Mammary microvascular endothelial cell (primary cell): Measurements from ENCODE around the gene NUDT12.

DNA sequence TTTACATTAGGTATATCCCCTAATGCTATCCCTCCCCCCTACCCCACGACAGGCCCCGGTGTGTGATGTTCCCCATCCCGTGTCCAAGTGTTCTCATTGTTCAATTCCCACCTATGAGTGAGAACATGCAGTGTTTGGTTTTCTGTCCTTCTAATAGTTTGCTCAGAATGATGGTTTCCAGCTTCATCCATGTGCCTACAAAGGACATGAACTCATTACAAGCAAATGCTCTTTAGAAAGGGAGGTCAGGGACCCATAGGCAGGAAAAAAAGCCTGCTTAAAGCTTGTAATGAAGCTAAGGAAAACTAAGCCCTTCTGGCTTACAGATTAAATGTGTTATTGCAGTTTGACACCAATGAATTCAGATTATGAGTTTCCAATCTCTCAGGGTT, 462 bp upstream of the FAM174A start:
- RAMPAGE, long total RNA: no peak

GRCh38 chr5:101145214-101145484, 242.1 kb upstream of the ST8SIA4 start:
- RAMPAGE, long total RNA: no peak

GRCh38 chr5:102754521-102754611, 739 bp upstream of the PAM start:
- RAMPAGE, long total RNA: no peak

- RAMPAGE, long total RNA: no peak
Measured at GRCh38 chr5:102959750-102960174, 160.2 kb downstream of the GIN1 start.

DNA sequence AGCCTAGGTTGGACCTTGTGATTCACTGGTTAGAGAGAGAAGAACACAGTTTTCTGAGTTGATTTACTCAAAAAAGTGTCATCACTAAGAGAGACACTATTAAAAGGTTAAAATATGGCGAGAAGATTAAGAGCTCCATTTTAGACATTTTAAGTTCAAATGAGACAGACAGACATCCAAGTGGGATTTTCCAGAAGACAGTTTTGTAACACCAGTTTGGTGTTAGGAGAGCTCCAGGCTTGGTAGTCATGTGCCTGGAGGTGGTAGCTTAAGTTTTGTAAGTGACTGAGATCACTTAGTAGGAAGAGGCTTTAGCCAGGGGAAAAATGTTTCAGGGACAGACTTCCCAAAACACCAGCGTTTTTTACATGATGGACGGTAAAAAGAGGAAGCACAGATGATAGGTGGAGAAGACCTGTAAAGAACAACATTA, 150.3 kb downstream of the GIN1 start:
- RAMPAGE, long total RNA: no peak

GRCh38 chr5:103562328-103563066, at the start of gene NUDT12:
Gene NUDT12 (minus strand): TSS chr5:103562789.
- RAMPAGE, long total RNA: no peak

- RAMPAGE, long total RNA: no peak
Measured at GRCh38 chr5:104079663-104080058, 517.1 kb upstream of the NUDT12 start.

- RAMPAGE, long total RNA: no peak
Measured at GRCh38 chr5:105392895-105393364, 1830.3 kb upstream of the NUDT12 start.

GRCh38 chr5:106508871-106509271, 1161.9 kb downstream of the EFNA5 start:
- RAMPAGE, long total RNA: no peak

- RAMPAGE, long total RNA: no peak
Measured at GRCh38 chr5:107467516-107468086, 203.1 kb downstream of the EFNA5 start.

GRCh38 chr5:107469486-107469938, 201.2 kb downstream of the EFNA5 start:
- RAMPAGE, long total RNA: no peak

GRCh38 chr5:107474851-107475520, 195.8 kb downstream of the EFNA5 start:
- RAMPAGE, long total RNA: no peak

- RAMPAGE, long total RNA: no peak
Measured at GRCh38 chr5:107486873-107487509, 183.7 kb downstream of the EFNA5 start.

DNA sequence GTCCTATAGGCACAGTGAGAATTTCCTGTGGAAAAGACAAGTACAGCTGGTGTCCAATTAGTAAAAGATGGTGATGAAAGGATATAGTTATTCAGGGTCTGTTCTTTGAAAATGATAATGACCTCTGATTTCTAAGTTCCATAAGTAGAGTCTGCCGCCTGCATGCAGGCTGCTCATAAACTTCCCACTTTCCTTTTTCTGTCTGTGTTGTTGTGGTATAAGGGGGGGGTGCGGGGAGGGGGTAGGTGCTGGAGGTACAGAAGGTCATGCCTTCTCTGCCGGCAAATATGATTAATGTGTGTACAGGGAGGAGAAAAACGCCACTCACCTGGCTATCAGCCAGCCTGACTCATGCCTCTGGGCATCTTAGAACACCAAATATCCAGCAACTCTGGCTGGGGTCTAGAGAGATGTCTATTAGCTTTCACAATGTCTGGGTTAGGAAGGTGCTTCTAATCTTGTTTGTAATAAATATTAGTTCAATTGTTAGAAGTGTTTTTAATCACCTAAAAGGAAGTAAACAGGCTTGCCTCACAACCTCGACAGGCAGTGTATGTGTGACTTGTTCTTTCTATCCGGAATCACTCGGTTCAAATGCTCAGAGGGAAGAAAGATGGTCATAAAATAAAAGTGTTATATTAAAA, 128.3 kb downstream of the EFNA5 start:
- RAMPAGE, long total RNA: no peak

- RAMPAGE, long total RNA: no peak
Measured at GRCh38 chr5:107543018-107543331, 127.8 kb downstream of the EFNA5 start.

DNA sequence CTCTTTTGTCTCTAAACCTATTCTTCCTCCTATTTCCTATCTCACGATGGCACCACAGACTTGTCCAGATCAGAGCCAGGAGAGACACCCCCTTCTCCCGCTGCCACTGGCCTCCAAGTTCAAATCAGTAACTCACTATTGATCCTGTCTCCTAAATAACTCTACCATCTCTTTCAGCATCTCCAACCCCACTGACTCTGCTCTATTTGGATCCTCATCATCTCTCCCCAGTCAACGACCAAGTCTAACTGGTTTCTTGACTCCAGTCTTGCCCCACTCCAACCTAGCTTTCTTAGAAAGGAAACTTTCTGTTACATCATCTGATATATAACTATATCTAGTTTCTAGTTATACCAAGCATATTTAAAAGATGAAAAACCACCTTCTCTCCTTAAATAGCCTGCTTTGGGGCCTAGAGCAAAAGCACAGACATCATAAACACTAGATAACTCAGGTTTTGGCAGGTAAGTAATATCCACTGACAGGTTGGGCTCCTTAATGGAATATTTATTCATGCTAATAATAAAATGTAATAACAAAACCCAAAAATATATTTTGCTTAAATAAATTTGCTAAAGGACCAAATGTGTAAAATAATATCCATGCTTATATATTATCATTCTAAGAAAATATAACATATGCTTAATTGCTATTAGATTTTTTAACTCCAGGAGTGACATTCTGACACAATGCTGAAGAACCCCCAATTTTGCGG, 233.6 kb upstream of the EFNA5 start:
- RAMPAGE, long total RNA: no peak

- RAMPAGE, long total RNA: no peak
Measured at GRCh38 chr5:108089112-108089796, 292.6 kb downstream of the FBXL17 start.

DNA sequence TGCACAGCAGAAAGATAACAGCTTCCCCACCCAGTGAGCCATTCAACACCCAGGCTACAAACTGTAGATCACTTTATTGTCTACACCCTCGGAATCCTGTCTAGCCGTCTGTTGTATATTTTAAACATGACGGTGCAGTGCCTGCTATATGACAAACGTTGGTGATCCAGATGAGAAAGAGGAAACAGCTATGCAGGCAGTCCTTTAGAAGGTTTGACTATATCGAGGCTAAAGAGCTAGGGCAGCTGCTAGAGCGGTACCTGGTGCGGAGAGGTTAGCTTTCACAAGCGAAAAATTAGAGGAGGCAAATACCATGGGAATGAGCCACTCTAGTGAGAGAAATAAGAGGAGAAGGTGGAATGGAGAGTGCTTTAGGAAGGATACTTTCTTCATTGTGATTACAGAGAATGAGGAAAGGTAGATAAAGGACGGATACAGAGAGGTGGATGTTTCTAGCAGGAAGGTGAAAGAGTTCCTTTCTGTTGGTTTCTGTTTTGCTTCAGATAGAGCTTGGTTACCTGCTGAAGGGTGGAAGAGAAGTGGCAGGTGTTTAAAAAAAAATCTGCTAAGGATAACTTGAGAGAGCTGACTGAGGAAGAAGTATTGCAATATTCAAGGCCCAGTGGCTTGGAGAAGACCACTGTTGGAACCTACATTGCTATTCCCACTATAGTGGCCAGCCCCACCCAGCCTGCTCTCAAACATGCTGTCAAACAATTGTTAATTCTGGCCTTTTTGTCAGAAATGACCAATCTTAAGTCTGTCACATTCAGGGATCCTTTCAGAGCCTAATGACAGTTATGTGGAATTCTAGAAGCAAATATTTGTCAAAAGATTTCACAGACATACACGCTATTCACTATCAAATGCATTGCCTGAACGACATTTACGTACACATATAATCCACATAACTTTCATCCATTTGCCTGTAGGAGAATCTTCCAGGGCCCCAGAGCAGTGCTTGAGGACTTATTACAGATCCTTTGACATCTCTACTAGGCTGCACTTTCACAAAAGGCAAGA, 1.1 kb upstream of the FBXL17 start:
- RAMPAGE, long total RNA: no peak

- RAMPAGE, long total RNA: no peak
Measured at GRCh38 chr5:108620704-108621227, 126.9 kb upstream of the FER start.

GRCh38 chr5:109690213-109690581, 470 bp downstream of the MAN2A1 start:
- RAMPAGE, long total RNA: no peak